Metastatic Lung Carcinoma in the Adrenal Gland (tissue), 1 donor: ENCODE measurements around a stretch of chr3.

DNA sequence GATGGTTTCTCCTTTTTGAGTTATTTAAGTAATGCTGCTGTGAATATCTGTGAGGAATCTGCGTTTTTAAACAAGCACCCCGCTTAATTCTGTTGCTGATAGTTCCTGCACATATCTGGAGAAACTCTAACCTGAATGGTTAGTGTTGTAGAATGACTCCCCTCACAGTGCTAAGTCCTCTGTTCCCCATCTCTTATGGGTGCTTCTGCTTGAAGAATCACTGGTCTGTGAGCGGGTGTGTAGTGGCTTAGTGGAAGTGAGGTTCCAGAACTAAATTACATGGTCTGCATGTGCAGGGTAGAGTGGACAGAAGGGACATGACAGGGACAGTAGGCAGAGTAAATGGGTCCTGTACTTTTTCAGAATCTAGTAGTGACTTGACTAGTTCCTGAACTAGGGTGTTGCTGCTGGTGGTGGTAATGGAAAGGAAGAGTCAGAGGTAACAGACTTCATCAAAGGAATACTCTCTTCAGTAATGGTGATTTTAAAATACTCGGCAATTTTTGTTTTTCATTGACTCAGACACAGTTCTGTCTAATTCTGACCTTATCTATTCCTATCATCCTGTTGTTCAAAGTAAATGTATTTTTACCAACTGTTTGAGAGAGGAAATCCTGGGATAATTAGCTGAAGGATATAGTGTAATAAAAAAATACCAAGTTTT, 55.3 kb downstream of the FNDC3B start:
- PRO-cap: no peak

DNA sequence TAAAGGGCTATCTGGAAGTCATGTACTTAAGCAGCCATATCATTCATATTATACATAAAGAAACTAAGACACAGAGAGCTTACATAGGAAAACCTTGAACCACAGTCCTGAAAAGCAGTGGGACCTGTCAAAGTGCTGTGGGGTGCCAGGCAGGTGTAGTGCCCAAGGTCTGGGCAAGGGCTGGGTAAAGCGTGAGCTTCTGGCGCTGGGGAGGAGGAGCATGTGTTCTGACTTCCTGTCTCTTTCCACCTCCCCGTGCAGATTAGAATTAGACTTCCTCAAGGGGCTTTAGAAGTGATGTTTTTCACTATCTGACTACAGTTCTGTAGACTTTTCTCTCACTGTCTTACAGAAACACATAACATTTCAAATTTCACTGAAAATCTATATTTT, 63.1 kb downstream of the FNDC3B start:
- PRO-cap: no peak

- PRO-cap: no peak
Measured at GRCh38 chr3:172138803-172139513, 99.6 kb downstream of the FNDC3B start.

- PRO-cap: no peak
Measured at GRCh38 chr3:172162800-172163345, 123.5 kb downstream of the FNDC3B start.

GRCh38 chr3:172272270-172272762, 175.9 kb downstream of the GHSR start:
- PRO-cap: no peak

DNA sequence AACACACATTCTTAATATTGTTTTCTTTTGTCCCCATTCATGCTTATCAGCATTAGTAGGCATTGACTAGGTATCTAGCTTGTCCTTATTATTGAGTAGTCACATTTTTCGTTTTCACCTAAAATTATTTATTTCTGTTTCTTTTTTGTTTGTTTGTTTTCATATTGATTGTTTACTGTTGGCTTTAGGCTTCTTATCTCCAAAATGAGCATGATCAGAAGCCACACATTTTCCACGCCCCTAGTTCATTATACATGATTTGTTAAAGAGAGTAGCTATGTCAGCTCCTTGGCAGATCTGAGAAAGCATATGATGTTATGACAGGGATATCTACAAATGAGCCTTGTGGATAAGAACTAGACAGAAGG, 168.1 kb downstream of the GHSR start:
- PRO-cap: no peak

GRCh38 chr3:172562803-172563760, 39.9 kb upstream of the TNFSF10 start:
- PRO-cap: no peak

- PRO-cap: no peak
Measured at GRCh38 chr3:175273947-175274329, 414.8 kb downstream of the NAALADL2 start.

GRCh38 chr3:176360511-176360893, 836.8 kb downstream of the TBL1XR1 start:
- PRO-cap: no peak

GRCh38 chr3:176883805-176884004, 313.6 kb downstream of the TBL1XR1 start:
- PRO-cap: no peak

- PRO-cap: no peak
Measured at GRCh38 chr3:177074370-177075042, 122.8 kb downstream of the TBL1XR1 start.

- PRO-cap: no peak
Measured at GRCh38 chr3:177109527-177110392, 87.5 kb downstream of the TBL1XR1 start.

DNA sequence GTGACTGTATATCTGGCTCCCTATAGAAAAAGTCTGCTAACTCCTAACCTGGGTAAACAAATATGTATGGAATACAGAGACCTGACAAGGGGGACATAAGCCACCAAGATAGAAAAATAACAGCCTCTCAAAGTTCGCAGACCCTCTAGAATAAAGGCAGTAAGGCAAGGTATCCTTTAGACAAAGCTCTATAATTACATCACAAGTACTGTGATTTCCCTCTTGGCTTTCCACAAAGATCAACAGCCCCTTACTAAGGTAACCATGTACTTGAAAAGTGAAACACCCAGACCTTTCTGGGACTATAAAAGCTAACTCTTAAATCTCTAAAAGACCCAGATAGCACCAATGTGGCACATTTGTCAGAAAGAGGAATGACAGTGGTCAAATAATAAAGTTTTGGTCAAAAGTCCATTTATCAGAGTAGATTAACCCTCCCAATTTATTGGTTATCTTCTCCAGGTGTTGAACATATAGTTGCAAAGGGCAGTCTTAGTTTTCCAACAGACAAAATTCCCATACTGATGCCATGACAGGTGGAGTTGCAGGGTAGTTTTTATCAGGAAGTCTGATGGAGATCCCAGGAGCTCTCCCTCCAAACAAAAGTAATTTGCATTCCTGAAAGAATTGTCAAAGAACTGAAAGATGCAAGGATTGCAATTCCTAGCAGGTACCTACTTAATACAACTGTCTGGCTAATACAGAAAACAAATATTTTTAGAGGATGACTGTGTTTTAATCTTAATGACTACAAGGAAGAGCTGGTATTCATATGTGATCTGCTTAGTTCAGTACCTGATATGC, 51.7 kb downstream of the TBL1XR1 start:
- PRO-cap: no peak

DNA sequence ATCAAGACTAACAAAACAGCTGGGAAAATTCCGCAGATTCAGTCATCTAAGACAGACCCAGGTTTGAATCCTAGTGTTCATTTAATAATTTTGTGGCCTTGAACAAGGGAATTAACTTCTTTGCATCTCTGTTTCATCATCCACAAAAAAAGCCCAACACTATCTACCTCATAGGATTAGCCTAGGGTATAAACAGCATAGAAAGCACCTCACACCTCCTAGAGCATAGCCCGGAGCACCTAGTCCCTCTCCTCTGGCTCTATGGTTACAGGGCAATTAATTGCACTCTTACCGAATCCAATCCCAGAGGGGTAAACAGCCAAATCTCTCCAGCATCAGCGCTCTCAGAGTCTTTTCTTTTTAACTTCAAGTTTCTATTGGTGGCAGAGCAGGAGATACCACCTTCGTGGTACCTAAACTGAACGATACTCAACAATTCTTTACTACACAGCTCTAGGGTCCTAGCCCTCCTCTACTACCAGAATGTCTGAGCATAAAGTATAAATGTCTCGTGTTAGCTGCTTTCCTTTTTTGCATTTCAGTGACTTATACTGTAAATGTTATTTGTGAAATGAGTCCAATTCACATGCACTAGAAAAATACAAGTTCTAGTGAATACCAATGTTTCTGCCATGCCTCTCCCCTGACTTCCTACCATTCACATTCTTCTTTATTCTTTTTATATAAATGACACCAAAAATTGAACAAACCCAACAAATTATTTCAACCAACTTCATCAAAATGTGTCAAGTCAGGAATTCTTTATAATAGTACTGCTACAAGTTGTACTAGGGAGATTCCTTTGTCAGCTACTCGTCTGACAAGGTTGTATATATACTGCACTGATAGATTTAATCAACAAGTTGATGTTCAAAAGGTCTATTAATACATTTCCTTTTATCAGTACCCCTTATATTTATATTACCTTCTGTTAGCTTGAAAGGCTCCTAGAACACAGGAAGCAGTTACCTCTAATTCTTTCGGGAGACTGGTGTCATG, 3.2 kb downstream of the TBL1XR1 start:
- PRO-cap: no peak

DNA sequence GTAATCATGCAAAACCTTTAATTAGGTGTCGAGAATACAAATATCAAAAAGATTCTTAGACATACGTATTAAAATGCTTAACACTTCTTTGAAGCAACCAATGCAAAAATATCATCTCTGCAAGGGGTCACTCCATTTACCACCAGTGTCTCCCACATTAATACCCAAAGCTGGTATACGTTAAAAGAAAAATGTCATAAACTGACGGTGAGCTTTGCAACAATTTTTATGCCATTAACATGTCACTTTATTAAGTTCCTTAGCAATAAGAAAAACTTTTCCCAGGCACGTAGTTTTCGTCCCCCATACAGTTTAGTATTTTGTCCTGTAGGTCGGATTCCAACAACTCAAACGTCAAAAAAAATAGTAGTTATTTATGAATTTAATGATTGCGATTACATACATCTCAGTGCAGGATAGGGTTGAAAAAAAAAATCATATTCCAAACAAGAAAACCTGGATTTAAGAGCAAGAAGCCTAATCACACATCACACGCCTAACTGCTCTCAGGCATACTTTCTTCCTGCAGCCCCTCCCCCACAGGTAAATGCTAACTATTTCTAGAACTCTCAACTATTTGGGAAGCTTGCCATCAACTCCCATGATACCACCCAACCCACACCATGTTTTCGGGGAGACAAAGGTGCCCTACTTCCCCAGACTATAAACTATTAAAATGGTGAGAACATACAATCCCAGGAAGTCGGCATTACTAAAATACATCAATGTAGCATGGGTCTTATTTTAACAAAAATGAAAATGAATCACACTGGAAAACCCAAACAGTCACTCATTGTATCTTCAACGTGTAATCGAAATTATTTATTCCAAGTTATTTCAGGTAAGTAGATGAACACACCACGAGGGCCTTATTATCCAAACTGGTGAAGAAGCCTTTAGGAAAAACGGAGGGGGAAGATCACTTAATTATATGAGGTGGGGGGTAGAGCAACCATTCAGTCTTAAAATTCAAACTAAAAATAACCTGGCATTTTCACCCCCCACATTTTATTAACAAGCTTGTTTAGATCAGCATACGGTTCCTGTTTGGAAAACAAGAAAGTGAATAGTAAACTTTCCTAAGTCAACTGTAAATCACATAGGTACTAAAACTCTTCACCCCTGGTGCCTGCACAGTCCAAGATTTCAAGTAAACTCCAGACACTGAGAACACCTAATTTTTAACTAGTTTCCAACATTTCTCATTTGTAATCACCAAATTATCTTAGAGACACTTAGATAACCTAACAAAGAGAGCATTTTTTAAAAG, 2.1 kb downstream of the TBL1XR1 start:
- PRO-cap: no peak

DNA sequence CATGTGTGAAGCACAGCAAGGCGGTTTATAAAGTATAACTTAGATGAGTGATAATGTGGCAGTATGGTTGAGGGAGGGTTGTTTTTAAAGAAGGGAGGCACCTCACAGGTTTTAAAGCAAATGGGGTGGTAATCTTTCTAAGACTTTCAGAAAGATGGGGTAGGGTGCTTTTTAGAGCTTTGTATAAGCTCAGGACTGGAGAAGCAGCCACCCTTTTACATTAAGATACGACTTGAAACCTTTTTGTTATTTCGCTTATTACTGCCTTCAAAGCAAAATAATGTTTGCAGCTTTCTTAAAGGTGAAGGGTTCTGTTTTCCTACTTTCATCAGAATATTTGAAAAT, 1.1 kb upstream of the TBL1XR1 start:
- PRO-cap: no peak

- PRO-cap: no peak
Measured at GRCh38 chr3:178454846-178455158, 81.4 kb upstream of the KCNMB2 start.

- PRO-cap: no peak
Measured at GRCh38 chr3:178551768-178552492, 15.7 kb downstream of the KCNMB2 start.

- PRO-cap: no peak
Measured at GRCh38 chr3:179037051-179037733, 34.4 kb downstream of the ZMAT3 start.

DNA sequence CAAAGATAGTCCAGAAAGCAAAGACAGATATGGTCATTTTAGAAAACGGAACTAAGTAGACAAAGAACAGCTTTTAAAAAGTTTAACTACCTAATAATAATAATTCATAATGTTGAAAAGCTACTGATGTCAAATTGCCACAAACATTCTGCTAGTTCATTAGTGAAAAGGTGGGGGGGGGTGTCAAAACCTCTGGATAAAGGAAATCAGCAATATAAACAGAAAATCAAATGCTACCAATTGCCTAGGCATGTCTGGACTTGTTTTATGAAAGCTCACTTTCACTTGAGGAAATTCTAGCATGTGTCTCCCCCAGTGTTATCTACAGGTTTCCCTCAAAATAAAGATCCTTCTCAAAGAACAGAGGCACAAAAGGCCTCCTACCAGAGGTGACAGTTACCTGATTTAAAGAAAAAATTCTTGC, 1.7 kb downstream of the ZMAT3 start:
- PRO-cap: no peak